Breast (tissue), 4 donors: ENCODE data around the genes NR2F1, FAM172A and GLRX.

GRCh38 chr5:93249231-93250304 is 333.5 kb upstream of the NR2F1 start:
- PRO-cap, 3 experiments: no peak in any of the 3 experiments
- RRBS: no CpG with 5 or more reads among the region's 11 CpGs

GRCh38 chr5:93570563-93571707 is 12.1 kb upstream of the NR2F1 start:
- PRO-cap, 3 experiments: no peak in any of the 3 experiments
- RRBS: 23% methylated on average over 30 of the region's 83 CpGs

DNA sequence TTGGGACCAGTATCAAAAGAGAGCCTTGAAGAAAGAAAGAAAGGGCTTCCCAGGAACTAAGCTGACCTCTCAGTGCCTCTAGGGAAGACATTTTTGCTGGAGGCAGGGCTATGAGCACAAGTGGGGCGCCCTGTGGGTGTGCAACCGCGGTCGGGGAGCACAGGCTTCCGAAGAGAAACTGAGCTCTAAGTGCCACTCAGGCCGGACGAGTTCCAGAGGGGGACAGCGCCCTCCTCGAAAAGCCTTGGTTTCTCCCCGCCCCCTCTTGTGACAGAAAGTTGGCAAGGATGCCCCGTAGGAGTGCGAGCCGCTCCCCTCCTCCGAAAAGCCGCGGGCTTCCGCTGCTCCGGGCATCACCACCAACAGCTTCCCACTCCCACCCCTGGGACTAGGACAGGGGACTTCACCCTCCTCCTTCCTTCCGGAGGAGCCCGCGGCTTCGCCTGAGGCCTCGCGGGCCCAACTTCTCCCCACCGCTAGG is 4.1 kb upstream of the NR2F1 start:
- PRO-cap, 3 experiments: no peak in any of the 3 experiments
- RRBS: 2% methylated on average over 8 of the region's 25 CpGs

DNA sequence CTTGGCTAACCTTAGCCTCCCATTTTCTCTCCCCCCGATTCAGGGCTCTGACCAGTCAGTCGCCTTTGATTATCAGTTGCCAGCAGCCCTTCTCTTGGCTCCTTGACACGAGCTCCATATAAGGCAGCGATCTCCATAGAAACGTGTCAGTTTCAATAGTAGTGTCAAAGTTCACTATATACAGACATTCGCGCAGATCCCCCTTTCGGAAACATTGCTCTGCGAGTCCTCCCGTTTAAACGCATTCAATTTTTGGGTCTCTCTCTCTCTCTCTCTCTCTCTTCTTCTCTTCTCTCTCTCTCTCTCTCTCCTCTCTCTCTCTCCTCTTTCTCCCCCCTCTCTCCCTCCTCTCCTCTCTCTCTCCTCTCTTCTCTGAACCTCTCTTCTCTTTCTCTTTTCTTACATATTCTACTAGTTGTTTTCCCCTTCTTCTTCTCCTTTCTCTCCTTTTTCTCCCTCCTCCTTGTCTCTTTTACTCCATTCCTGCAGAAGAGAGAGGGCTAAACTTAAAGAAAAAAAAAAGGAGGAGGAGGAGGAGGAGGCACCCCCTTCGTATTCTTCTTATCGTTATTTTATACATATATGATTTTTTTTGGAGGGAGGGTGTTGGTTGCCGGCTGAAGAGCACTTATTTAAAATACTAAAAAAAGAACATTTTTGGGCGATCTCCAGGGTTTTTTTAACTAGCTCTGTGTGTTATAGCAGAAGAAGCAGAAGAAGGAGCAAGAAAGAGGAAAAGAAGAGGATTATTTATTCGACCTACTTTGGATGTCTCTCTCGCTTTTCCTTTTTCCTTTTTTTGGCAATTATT is at the start of gene NR2F1:
Gene NR2F1 (plus strand): TSS at position 208 of the 811 bp plus-strand sequence.
- PRO-cap, 3 experiments: peak in 3 of 3 experiments; most common plus-strand start position 214 of the sequence (in 3)
- RRBS: no CpG with 5 or more reads among the region's 17 CpGs

DNA sequence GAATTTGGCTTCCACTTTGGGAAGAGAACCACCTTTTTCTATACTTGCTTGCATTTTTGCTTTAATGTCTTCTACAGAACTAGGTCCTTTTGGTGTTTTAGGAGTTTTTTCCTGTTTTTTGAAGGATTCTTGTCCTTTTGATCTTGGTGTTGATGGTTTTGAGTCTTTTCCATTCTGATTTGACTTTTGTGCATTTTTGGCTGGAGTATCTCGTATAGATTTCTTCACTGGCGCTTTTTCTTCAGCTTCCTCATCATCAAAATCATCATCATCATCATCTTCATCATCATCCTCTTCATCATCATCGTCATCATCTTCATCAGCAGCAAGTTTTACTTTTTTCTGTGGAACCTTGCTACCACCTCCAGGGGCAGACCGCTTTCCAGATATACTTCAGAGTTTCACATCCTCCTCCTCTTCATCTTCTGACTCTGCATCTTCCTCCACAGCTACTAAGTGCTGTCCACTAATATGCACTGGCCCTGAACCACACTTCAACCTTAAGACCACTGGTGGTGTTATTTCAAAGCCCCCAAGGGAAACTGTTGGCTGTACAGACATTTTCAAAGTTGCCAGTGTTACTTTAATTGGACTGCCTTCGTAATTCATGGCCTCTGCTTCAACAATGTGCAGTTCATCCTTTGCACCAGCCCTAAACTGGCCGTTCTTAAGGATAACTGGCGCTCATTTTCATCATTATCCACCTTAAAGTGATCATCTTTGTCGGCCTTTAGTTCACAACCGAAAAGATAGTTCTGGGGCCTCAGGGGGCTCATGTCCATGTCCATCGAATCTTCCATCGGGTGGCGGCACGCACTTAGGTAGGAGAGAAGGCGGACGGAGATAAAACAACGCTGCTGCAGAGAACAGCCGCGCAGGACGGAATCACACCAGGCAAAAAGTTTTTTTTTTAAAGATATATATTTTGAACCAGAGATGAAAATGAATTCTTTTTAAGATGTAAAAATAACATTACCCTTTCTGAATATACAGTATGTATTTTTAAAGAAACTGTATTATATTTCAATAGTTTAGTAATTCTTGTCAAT is 58.2 kb downstream of the POU5F2 start:
- PRO-cap, 3 experiments: no peak in any of the 3 experiments
- RRBS: no CpG with 5 or more reads among the region's 19 CpGs

DNA sequence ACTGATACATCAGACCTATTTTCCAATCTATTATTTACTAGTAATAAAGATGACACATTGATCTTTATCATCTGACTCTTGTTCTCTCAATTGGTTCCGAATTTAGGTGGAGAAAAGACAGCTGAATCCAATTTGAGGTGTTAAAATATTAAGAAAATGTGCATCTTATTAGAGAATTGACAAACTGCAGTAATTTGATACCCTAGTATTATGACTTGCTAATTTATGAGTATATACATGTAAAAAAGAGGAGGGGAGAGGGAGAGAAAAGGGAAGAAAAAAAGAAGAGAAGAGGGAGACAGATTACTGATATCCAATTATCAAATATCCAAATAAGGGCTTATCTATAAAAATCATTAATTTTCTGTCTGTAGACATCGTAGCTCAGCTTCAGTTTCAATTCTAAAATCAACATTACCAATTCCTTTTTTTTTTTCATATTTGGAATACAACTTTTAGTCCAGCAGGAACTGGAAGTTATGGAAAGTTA is 183.8 kb downstream of the FAM172A start:
- PRO-cap, 3 experiments: no peak in any of the 3 experiments
- RRBS: no CpG with 5 or more reads among the region's 2 CpGs

- PRO-cap, 3 experiments: peak in 3 of 3 experiments; most common plus-strand start chr5:94111264 (in 3); most common minus-strand start chr5:94111634 (in 3)
- RRBS: 1% methylated on average over 8 of the region's 56 CpGs
Measured at GRCh38 chr5:94110838-94111909, at the start of gene FAM172A. Gene FAM172A (minus strand): TSS chr5:94111663.

GRCh38 chr5:95081371-95081996 is 203.4 kb downstream of the MCTP1 start:
- PRO-cap, 3 experiments: peak in 2 of 3 experiments; most common minus-strand start chr5:95081645 (in 2)
- RRBS: no CpG with 5 or more reads among the region's 5 CpGs

DNA sequence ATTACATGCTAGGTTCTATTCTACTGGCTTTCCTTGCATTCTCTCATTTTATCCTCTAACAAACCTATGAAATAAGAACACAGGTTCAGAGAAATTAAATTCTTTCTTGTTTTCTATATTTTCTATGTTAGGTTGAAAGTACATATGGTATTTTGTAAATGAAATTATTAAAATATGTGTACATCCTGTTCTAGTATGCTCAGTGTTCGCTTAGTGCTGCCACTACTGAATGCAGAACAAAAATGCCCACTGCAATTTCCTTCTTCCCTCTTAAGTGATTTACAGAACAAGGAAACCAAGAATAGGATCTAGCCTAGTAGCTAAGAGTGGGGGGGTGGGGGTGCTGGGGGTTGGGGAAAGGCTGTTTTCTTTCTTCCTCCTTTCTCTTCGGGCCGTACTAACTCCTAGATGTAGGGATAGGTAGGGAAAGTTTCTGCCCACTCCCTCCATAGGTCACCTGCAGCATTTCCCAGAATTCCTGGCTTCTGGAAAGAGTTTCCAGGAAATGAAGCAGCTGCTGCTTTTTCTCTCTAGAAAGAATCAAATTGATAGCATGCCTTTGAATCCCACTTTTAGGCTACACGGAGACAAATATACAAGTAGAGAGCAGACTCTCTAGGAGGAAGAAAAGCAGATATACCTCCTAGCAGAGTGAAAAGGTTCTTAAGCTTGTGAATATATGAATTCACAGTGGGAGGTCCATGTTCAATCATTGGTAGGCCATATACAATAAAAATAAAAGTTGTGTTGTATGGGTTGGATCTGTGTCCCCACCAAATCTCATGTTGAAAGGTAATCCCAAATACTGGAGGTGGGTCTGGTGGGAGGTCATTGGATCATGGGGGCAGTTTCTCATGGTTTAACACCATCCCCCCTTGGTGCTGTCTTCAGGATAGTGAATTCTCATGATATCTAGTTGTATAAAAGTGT is 15.5 kb downstream of the SPATA9 start:
- PRO-cap, 3 experiments: no peak in any of the 3 experiments
- RRBS: no CpG with 5 or more reads among the region's 4 CpGs

DNA sequence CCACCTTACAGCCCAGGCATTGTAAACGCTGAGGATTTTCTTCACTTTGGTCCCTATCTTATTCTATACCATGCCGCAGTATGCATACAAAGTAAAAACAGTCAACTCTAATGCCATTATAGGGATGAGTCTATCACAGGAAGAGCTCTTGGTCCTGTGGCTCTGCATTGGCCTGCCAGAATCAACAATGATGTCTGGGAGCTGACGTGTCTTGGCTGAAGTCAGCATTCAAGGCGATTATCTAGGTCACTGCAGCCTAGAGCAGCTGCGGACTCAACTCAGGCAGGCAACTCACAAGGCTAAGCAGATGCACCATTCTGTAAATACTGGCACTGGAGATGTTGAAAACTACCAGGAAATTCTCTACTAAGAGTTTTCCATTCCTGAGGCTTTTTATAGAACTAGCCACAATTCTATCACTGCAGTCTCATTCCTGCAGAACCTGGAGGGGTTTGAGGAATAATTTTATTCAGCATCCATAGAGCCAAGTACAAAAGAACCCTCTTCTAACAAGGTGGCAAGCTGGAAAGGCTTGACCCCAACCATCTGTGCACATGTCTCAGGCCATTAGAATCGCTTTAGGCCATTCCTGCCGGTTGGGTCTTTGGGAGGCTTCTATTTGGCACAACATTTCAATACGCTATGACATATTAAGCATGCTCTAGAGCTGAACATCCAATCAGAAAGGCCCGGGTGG is 13.2 kb downstream of the SPATA9 start:
- PRO-cap, 3 experiments: no peak in any of the 3 experiments
- RRBS: 94% methylated on average over 2 of the region's 9 CpGs

GRCh38 chr5:95694609-95695059 is 11.8 kb upstream of the SPATA9 start:
- PRO-cap, 3 experiments: no peak in any of the 3 experiments
- RRBS: no CpG with 5 or more reads among the region's 1 CpG

GRCh38 chr5:95727172-95727578 is 4.0 kb upstream of the RHOBTB3 start:
- PRO-cap, 3 experiments: no peak in any of the 3 experiments
- RRBS: no CpG with 5 or more reads among the region's 2 CpGs

GRCh38 chr5:95727735-95728284 is 3.3 kb upstream of the RHOBTB3 start:
- PRO-cap, 3 experiments: no peak in any of the 3 experiments
- RRBS: no CpG with 5 or more reads among the region's 2 CpGs

DNA sequence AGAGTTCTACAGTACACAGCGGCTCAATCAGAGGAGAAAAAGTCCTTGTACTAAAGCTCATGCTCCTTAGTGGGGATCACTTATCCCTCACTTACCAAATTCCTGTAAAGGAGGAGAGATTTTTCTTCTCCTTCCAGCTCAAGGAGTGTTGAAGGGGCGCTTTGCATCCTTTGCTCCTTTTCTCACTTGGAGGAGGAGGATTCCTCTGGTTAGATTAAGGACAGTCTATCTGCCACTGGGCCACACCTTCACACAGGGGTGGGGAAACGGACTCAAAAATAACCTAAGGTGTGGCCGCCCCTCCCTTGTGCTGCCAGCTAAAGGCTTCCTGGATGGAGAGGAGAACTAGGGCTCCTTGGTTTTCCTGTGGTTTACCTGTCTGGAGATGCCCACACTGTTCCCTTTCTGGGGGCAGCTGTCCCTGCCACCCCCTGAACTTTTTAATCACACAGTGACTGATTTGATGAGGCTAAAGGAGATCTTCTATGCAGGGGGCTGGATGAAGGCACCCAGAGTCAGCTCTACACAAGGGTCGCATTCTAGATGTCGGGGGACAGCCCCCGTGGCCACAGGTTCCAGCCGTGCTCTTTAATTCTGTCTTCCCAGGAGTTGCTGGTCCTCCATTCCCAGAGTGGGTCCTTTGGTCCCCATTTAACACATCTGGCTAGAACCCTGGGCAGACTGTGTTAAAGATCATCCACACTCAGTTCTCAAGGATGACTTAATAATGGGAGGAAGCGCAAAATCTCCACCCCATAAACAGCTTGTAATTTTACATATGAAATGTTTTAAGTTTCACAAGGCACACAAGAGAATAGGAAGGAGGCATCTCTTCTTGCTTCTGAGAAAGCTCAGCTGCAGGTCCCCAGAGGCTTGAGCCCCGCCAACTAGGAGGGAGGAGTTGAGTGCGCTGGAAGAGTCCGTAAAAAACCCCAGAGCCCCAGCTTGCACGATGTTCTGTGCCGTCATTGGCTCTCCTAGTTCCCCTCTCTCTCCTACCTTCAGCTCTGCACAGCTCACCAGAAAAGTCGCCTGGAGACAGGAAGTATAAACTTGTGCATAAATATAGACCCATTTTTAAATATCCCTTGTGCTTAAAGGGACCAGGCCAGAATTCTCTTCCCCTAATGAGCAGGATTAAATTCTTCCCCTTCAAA is 14.2 kb downstream of the GLRX start:
- PRO-cap, 3 experiments: no peak in any of the 3 experiments
- RRBS: no CpG with 5 or more reads among the region's 15 CpGs

DNA sequence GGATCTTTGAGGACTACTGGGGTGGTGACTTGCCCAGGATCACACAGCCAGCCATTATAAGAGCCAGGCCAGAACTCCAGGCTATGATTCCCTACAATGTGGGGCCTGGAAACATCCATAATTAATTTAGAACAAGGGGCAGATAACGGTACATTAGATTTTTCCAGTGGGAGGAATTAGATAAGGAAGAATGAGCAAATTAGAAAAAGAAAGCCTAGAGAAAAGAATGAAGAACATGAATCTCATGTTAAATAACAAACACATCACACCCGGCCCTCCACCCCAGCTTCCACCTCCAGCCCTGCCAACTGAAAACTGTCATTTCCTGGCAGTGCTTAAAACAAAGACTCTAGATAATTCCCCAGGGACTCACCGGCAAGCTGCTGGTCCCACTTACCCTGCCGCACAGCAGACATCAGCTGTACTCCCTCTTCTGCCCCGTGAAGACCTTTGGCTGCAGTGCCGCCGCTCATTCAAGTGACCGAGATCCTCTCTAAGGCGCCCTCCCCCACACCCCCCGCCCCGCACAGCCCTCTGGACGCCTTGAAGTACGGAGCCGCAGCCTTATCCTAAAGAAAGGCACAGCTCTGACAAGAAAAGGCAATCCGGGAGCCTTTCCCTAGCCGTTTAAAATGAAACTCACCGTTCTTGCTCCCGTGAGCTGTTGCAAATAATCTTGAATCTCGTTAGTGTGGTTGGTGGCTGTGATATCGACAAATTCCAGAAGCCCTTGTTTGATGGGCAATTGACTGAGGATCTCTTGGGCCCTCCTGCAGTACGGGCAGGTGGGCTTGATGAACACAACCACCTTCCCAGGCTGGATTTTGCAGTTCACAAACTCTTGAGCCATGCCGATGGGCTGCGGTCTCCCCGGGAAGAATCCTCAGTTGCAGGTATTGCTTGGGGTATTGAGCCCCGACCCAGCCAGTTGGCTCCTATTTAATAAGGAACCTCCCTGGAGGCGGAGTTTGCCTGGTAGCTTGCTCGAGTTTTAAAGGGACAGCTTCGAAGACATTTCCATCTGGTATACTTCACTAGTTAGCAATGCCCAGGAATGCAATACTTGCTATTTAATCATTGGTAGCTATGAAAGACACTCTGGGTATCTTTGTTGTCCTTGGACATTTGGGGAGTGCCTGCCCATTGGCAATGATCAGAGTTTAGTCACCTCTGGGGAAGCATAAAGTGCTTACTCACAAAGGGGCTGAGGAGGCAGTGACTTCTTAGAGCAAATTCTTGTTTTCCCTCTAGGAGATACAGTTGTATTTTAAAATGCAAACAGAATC is at the start of gene GLRX:
Gene GLRX (minus strand): TSS at position 914 of the 1,286 bp plus-strand sequence.
- PRO-cap, 3 experiments: peak in 3 of 3 experiments; most common plus-strand start position 352 of the sequence (in 1); most common minus-strand start position 881 of the sequence (in 3)
- RRBS: 5% methylated on average over 2 of the region's 28 CpGs

DNA sequence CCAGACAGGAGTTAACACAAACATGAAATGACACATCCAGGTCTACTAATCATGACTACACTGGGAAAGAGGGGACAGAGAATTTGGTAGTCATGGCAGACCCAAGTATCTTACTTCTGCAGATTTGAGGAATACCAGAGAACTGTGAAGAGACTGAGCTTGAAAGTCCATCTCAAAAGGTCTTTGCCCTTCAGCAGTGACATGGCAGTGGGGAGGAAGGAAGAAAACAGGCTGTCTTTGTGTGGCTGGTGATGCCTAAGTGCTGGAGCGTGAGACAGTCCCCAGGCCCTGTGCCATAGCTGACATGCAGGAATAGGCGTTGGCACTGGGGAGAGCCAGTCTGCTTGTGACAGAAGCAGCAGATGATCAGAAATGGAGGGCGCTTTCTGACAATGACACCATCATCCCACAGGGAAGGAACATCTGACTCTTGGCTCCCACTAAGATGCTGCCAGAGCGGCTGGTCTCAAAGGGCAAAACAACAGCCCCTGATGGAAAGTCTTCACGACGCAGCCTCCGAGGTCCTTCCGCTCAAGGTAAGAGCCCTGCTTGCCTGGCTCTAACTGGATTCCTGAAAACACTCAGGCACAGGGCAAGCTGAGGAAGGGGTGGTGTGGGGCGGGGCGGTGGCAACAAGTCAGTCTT is 15.5 kb upstream of the GLRX start:
- PRO-cap, 3 experiments: peak in 1 of 3 experiments; most common plus-strand start position 338 of the sequence (in 1)
- RRBS: no CpG with 5 or more reads among the region's 10 CpGs

- PRO-cap, 3 experiments: no peak in any of the 3 experiments
- RRBS: no CpG with 5 or more reads among the region's 8 CpGs
Measured at GRCh38 chr5:95873174-95873849, 50.8 kb upstream of the GLRX start.

- PRO-cap, 3 experiments: no peak in any of the 3 experiments
- RRBS: no CpG with 5 or more reads among the region's 4 CpGs
Measured at GRCh38 chr5:95883262-95884016, 60.9 kb upstream of the GLRX start.

DNA sequence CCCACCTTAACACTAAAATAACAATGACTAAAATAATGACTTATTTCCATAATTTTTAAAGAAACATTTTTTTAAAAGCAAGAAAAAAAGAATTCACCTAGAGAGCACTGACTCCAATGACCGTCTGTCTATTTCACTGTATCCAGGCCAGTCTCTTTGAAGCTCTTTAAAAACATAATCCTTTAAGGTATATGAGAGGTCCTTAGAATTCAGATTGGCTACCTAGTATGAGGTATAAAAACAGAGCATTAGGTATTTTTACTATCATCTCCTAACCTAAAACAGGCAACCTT is 60.8 kb downstream of the ELL2 start:
- PRO-cap, 3 experiments: no peak in any of the 3 experiments
- RRBS: no CpG with 5 or more reads among the region's 1 CpG

- PRO-cap, 3 experiments: no peak in any of the 3 experiments
- RRBS: no CpG with 5 or more reads among the region's 5 CpGs
Measured at GRCh38 chr5:95940532-95941505, 20.8 kb downstream of the ELL2 start.